Cardiac septum (tissue), 1 donor: ENCODE results near the genes CYSLTR1, TRMT2B and TMEM35A.

GRCh38 chrX:77663199-77663723, 122.8 kb downstream of the ATRX start:
- PRO-cap = no peak

GRCh38 chrX:77681910-77682827, 103.8 kb downstream of the ATRX start:
- PRO-cap = no peak

- PRO-cap = no peak
Measured at GRCh38 chrX:77962457-77962929, 6.9 kb downstream of the PGAM4 start.

- PRO-cap = no peak
Measured at GRCh38 chrX:78132957-78134074, 6.1 kb downstream of the TAF9B start.

DNA sequence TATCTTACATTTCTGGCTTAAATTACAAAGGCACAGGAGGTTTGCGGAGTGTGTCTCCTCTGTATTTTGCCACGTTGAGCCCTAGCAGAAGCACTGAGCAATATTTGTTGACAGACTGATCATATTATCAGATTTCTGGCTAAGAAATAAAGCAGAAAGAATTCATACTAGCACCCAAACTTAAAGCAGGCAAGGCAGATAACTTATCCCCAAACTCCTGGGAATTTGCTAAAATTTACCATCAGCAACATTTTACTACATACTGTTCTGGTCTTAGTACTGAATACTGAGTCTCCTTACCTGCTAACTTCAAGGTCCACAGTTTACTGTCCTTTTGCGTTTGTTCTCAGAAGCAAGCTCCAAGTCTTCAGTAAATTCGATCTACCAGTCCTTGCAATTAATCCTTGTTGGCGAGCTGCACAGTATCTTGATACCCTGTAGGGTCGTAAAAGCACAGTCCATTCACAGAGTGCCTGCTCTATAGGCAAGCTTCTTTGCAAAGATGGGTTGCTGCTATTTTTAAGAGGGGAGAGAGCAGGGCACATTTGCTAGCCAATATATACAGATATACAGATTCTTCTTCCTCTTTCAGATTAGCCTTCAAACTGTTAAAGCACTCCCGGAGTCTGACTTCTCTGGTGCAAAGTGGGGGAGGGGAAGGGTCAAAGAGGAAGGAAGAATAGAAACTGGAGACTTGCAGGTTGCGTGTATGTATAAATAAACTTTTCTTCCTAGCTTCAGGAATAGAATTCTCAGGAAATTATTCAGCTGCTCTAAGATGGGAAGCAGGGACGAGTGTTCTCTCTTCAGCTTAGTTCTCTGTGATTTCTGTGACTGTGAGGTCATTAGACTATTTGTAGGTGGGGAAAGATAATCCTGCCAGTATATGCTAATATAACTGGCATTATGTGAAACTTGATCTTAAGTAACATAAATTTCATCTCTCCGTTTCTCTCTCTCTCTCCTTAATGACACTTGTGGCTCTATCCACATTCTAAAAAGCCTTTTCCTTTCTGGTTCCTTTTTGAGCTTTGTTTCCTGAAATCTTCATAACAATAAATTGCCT, at the start of gene CYSLTR1:
CYSLTR1 (minus strand) TSS at position 607 of the 1,066 bp plus-strand sequence.
- PRO-cap = no peak

GRCh38 chrX:78754779-78755436, 7.4 kb downstream of the LPAR4 start:
- PRO-cap = no peak

- PRO-cap = no peak
Measured at GRCh38 chrX:80774377-80775296, 35.0 kb downstream of the BRWD3 start.

GRCh38 chrX:81121495-81122180, 80.1 kb downstream of the HMGN5 start:
- PRO-cap = bidirectional peak, plus-strand start at chrX:81121863, minus-strand start at chrX:81121630

DNA sequence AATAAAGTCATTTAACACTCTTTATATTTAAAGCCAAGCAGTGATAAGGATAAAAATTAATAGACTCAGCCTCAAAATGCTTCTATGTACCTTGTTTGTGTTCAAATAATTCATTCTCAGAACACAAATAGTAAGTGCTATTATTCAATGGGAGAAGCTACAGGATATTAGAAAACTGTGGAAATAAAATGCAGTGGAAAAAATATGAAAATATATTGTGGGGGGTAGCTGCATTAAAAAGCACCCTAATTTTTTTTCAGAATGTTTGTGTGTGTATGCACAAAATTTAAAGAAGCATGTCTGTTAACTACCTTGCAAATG, 11.5 kb upstream of the POU3F4 start:
- PRO-cap = no peak

- PRO-cap = no peak
Measured at GRCh38 chrX:85089719-85090407, 86.2 kb downstream of the APOOL start.

- PRO-cap = no peak
Measured at GRCh38 chrX:91435459-91435869, 825 bp downstream of the PABPC5 start.

DNA sequence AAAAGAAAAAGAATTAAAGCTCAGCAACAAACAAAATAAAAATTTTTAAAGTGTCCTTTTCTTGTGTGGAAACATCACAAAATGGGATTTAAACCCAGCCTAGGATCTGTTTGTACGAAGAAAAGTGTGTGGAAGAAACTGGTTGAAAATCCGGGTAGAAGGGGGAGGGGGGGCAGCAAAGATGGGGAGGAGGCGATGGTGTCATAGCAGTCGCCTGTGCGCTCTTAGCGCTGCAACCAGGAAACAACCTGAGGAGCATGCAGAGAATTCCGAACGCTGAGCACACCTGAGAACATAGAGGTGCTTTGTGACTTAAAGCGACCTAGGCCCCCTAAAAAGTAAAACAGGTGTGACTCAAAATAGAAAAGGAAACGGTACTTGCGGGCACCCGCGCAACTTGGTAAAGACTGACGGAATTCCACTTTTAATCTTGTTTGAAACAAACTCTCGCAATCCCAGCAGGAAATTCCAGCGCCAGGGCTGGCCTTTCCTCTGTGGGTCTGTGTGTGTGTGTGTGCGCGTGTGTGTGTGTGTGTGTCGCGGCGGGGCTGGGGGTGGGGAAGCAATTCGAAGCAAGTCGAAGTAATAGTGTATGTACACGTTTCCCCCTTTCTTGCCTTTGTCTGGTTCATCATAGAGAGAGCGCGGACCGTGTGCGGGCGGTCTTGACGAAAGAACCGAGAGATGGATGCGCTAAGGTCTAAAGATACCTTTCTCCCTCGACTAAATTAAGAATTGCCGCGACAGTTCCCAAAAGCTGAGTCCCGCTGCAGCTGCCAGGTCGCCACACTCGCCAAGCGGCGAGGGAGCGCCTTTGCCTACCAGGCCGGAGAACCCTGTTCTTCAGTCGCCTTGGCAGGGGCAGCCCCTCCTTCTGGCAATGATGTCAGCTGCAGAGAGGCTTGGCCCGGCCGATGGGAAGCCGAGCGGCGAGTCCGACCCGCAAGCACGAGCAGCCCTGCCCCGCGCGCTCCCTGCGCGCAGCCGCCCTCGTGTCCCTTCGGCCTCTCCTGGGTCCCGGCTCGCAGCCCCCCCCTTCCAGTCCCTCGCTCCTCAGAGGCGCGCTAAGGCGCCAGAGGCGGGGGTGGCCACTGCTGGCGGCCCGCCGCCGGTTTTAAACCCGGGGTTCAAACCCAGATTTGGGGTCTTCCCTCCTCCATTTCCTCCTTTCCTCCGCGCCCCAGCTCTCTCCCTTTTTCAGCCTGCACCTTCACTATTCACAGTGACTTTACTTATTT, 2.4 kb downstream of the PCDH11X start:
- PRO-cap = no peak

- PRO-cap = no peak
Measured at GRCh38 chrX:97169893-97170457, 286.3 kb downstream of the RPA4 start.

- PRO-cap = no peak
Measured at GRCh38 chrX:97482203-97482555, 598.5 kb downstream of the RPA4 start.

DNA sequence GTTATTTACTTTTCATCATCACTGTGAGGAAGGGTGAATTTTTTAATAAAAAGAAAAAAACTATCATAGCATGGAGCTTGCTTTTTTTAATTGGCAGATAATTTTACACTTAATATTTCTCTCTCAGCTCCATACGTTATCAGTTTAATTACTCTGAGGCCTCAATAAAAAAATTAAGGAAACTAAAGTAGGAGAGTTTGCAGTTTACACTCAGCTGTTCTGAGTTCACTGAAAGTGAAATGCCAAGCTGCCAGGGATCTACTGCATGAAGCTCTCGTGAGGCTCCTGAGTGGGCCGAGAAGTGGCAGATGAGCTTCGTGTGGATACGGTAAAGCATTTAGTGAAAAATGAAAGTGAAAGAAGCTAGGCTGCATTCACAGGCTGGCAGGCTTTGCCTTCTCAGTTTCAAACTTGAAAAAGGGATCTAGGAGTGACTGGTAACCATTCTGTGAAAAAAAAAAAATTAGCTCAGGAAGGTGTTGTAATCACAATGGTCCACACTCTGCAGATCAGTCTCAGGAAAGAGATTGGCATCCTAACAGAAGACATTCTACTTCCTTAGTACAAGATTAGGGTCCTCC, 679.8 kb downstream of the RPA4 start:
- PRO-cap = no peak

DNA sequence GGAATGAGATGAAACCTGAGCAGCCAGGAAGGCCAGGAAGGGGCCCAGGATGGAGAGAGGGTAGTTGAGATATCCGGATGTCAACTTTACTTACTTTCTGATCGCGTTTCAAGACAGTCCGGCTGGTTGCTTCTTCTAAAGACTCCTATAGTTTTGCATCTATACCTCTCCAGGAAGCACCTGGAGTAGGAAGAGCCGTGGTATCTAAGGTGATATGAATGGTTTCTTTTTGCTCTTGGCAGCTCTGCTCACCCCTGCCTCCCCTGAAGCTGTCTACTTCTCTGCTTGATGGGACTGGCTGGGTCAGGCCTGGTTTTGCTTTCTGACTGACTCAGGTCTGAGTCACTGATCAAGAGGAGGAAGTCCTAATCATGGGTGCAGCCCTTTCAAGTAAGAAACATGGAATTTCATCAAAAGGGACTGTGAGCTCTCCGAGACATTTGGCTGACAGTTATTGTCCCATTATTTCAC, 733.3 kb downstream of the RPA4 start:
- PRO-cap = no peak

- PRO-cap = no peak
Measured at GRCh38 chrX:100593749-100594190, 9.0 kb downstream of the TNMD start.

GRCh38 chrX:100729892-100730545, 1.9 kb downstream of the SYTL4 start:
- PRO-cap = no peak

- PRO-cap = bidirectional peak, plus-strand start at chrX:101051651, minus-strand start at chrX:101051580; bidirectional peak, plus-strand start at chrX:101052206, minus-strand start at chrX:101052096
Measured at GRCh38 chrX:101051219-101052421, at the start of gene TRMT2B. Gene TRMT2B, minus strand, starts transcription at chrX:101052111.

GRCh38 chrX:101078634-101079354, at the start of gene TMEM35A:
Gene TMEM35A, plus strand, starts transcription at chrX:101078879.
- PRO-cap = no peak